Karpas-422 (cell line): ENCODE results near the gene RGS7BP.

- PRO-cap, result no peak
- RAMPAGE, long total RNA, result no peak
These were observed at the start of gene RGS7BP for GRCh38 chr5:64505867-64506836. RGS7BP (plus strand) TSS chr5:64506015.

DNA sequence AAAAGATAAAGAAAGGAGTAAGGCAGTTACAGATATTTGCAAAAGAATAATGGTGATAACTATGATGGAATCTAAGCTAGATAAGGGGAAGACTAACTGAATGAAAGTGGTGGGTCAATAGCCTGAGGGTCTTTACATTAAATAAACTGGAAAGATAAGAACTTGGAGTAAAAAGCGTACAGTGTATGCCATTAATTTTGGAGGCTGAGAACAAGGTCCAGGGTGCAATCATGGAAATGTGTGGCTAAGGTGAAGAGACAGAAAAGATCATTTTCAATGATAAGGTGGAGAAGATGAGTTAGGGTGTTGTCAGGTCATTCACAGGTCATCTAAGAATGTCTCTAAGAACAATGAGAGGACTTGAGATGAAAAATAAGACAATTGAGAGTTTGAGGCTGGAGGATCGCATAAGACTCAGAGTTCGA is 37.6 kb downstream of the SREK1IP1 start:
- PRO-cap, result no peak
- RAMPAGE, long total RNA, result no peak

GRCh38 chr5:64838303-64838795 is 69.6 kb downstream of the CWC27 start:
- PRO-cap, result no peak
- RAMPAGE, long total RNA, result no peak

GRCh38 chr5:64896302-64896723 is 127.6 kb downstream of the CWC27 start:
- PRO-cap, result no peak
- RAMPAGE, long total RNA, result no peak

DNA sequence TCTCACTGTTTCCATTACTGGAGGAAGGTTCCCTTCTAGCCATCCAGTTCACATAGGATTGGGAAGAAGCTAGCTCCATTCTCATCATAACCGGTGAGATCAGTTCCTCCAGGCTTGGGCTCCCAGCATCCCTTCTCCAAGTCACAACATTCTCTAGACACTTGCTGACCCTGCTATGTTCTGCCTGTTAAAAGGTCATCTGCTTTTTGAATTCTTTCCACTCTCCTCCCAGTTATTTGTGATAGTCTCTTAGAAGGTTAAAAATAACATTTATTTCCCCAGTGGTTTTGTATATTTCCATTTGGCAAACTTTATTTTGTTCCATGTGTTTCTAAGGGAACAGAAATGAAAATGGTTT is 269.5 kb downstream of the CWC27 start:
- PRO-cap, result no peak
- RAMPAGE, long total RNA, result no peak

DNA sequence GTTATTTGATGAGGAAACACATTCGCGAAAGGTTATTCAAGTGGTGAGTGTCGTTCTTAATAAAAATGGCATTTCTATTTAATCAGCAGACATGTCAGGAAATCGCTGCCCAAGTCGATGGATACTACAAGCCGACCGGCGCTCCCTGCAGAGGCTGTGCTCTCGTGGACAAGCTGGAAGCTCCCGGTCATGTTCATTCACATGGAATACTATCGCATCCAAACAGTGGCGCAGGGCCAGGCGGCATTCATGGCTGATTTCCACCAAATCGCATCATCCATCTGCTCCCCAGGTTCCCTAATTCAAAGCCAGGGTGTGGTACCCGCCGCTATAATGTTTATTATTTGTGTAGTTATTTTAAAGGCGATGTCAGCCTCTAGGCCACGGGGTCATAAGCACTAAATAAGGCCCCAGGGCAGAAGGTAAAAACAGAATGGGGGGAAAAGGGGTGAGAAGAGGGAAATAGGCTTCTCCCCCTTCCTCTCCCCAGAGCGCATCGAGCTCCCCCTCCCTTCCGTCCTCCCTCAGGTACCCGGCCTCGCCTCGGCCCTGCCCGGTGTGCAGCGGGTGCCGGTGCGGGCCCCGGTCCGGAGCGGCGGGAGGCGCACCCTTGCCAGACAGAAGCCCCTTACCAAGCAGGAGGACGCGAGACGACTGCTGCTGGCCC is 491 bp downstream of the SGTB start:
- PRO-cap, result no peak
- RAMPAGE, long total RNA, result no peak

GRCh38 chr5:65866794-65867370 is 59.5 kb upstream of the ERBIN start:
- PRO-cap, result no peak
- RAMPAGE, long total RNA, result no peak

- PRO-cap, result no peak
- RAMPAGE, long total RNA, result no peak
These were observed 157.4 kb upstream of the MAST4 start for GRCh38 chr5:66438653-66439268.

DNA sequence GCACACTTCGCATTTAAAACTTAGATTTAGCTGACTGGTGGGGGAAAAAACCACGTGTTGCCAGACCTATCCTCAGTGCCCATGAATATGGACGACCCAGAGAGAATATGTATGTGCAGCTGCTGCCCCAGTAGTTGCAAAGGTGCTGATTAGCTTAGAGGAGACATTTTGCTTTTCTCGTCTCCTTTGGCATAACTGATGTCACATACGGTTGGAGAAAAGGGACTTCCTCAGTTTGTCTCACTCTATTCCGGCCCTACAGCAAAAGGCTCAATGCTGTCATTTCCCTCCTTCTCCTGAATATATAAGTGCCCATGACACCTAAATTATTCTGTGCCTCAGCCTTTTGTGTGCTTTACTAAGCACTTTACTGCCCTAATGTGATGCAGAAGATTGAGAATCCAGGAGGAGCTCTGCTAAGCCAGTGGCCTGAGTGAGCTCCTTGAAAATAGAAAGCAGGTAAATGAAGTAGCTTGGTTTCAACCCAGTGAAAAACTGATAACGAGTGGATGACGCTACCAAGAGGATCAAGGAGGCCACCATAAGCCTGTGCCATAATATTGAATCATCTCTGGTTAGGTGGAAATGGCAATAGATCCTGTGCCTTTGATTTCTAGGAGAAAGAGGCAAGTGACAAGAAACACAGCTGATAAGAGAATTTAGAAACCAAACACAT is 7.5 kb downstream of the CD180 start:
- PRO-cap, result no peak
- RAMPAGE, long total RNA, result no peak

- PRO-cap, result no peak
- RAMPAGE, long total RNA, result no peak
These were observed 278.3 kb upstream of the CD180 start for GRCh38 chr5:67474855-67475249.

GRCh38 chr5:67490573-67490805 is 293.9 kb upstream of the CD180 start:
- PRO-cap, result no peak
- RAMPAGE, long total RNA, result no peak

GRCh38 chr5:67537237-67537782 is 340.7 kb upstream of the CD180 start:
- PRO-cap, result unidirectional peak, plus-strand start at chr5:67537563
- RAMPAGE, long total RNA, result no peak

GRCh38 chr5:67642359-67642905 is 445.8 kb upstream of the CD180 start:
- PRO-cap, result no peak
- RAMPAGE, long total RNA, result no peak

- PRO-cap, result no peak
- RAMPAGE, long total RNA, result no peak
These were observed 497.4 kb upstream of the CD180 start for GRCh38 chr5:67693727-67694715.

DNA sequence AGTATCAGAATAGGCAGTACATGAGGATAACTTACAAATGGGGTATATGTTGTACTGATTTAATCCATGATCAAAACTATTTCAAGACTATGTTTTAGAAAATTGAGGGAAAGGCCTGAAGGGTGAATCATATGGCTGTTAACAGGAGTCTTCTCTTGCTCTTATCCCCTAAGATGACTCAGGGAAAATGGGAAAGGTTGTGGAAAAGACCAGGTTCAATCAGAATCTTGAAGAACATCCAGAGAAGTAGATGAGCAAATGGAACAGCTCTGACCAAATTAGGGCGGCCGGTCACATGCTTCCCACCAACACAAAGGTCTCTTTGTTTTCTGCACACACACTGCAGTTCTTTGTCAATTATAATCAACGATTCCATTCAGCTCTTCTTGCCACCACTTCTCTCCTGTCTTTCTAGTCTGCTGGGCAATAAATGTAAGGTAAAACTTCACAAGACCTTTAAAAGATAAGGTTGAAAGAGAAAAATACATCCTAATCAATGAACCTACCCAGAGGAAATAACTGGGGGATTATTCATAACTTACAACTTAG is 442.2 kb upstream of the PIK3R1 start:
- PRO-cap, result no peak
- RAMPAGE, long total RNA, result no peak

GRCh38 chr5:67800106-67800489 is 415.5 kb upstream of the PIK3R1 start:
- PRO-cap, result no peak
- RAMPAGE, long total RNA, result no peak

DNA sequence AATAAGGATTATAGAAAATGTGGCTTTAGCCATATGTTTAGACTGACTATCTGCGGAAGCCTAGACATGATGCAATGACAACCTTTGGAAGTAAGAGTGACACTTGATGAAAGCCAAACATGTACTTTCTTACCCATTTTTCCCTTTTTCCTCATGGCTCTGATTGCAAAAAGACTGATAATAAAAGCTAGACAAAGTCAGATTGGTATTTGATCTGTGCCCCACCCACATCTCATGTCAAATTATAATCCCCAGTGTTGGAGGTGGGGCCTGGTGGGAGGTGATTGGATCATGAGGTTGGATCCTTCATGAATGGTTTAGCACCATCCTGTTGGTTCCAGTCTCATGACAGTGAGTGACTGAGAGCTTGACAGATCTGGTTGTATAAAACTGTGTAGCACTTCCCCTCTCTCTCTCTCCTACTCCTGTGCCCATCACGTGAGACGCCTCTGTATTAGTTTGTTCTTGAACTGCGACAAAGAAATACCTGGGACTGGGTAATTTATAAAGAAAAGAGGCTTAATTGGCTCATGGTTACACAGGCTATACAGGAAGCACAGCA is 243.5 kb upstream of the PIK3R1 start:
- PRO-cap, result no peak
- RAMPAGE, long total RNA, result no peak

DNA sequence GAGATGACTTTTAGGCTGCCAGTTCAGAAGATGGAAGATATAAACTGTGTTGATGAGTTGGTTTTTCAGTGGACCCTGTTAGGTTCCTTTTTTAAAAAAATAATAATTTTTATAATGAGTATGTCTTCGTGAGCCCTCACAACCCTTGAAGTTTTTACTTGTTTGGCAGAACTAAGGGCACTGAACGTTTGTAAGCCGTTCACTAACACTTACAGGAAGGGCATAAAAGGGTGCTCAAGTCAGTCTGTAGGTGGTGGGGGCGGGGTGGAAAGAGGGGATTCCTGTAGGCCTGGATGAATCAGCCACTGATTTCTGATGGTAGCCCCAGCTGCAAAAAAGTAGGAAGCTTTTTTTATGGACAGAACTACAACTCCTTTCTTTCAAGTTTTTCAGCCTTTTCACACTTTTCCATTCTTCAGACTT is 35.8 kb downstream of the PIK3R1 start:
- PRO-cap, result no peak
- RAMPAGE, long total RNA, result no peak

- PRO-cap, result no peak
- RAMPAGE, long total RNA, result no peak
These were observed 53.1 kb downstream of the PIK3R1 start for GRCh38 chr5:68268463-68269233.

- PRO-cap, result no peak
- RAMPAGE, long total RNA, result no peak
These were observed 66.3 kb downstream of the PIK3R1 start for GRCh38 chr5:68281820-68282322.